Heart right ventricle (tissue), 2 donors: ENCODE measurements around the gene PGRMC2.

DNA sequence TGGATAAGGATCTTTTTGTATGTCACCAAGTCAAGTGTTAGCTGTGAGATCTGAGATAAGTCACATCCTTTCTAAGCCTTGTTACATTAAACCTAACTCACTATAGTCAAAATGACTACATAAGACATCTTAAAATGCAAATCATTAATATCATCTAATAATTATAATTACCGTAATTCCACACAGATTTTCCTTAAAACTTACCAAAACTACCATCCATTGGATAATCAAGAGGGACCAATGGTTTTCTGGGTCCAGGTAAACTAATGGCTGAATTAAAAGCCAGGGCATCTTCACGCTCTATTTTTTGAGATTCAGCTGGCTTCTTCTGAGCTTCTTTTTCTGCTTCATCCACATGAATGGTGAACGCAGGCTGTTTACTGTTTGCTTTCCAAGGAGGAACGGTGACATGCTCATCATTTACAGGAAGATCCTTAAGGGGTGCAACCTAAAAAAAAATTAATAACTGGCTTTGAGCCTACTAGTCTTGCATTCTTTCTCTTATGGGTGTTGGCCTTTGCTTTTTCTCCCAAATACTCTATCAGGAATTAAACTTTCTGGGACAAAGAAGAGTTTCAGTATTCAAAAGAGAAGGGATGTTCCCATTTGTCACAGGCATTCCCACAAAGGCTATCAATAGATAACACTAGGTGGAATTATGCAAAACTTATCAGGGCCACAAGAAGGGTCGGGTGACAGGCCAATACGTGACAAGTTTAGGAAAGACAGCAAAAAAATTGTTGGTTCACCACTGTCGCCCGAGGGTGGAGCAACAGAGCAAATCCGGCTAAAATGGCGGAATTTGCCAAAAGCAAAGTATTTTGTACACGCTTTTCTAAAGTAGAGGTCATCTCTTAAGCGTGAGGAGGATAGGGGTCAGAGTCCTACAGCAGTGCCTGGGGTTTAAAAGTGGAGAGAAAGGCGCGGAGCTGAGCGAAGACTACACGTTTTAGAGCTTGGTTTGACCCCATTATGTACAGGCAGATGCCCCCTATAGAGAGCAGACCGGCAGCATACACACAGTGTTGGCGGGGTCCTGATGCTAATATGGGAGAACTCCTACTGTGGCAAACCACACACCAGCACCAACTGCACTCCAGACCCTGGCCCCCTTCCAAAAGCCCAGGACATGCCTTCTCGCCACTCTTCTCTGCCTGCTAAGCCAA, 1.1 kb downstream of the CCNA2 start:
- PRO-cap, 2 experiments = no peak in any of the 2 experiments

GRCh38 chr4:122041152-122041804, 89.4 kb upstream of the TRPC3 start:
- PRO-cap, 2 experiments = no peak in any of the 2 experiments

DNA sequence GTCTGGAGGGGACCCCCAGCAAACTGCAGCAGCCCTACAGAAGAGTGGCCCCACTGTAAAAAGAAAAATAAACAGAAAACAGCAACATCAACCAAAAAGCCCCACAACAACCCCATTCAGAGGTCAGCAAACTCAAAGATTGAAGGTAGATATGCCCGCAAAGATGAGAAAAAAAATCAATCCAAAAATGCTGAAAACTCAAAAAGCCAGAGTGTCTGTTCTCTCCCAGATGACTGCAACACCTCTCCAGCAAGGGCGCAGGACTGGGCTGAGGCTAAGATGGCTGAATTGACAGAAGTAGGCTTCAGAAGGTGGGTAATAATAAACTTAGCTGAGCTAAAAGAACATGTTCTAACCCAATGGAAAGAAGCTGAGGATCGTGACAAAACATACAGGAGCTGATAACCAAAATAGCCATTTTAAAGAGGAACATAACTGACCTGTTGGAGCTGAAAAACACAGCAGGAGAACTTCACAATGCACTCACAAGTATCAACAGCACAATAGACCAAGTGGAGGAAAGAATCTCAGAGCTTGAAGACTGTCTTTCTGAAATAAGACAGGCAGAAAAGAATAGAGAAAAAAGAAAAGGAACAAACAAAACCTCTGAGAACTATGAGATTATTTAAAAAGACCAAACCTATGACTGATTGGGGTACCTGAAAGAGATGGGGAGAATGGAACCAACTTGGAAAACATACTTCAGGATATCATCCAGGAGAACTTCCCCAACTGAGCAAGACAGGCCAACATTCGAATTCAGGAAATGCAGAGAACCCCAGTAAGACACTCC, 84.1 kb upstream of the ADAD1 start:
- PRO-cap, 2 experiments = no peak in any of the 2 experiments

- PRO-cap, 2 experiments = no peak in any of the 2 experiments
Measured at GRCh38 chr4:122578210-122579183, 42.4 kb downstream of the IL21 start.

DNA sequence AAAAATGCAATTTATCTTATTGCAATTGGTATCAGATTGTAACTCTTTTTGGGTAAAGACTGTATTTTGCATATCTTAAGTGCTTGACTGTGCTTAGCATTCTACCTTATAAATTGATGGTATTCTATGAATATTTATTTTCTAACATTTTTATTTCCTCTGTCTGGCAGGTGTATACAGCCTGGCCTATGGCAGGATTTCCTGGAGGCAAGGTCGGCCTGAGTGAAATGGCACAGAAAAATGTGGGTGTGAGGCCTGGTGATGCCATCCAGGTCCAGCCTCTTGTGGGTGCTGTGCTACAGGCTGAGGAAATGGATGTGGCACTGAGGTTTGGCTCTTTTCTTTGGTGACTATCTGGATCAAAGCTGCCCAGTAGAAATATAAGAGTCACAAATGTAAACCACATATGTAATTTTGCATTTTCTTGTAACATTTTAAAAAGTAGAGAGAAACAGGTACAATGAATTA, 6.0 kb downstream of the SPATA5 start:
- PRO-cap, 2 experiments = no peak in any of the 2 experiments

- PRO-cap, 2 experiments = no peak in any of the 2 experiments
Measured at GRCh38 chr4:122944902-122945584, 22.2 kb downstream of the SPATA5 start.

- PRO-cap, 2 experiments = peak in 1 of 2 experiments; most common plus-strand start chr4:123401562 (in 1); most common minus-strand start chr4:123401377 (in 1)
Measured at GRCh38 chr4:123401269-123402447, 5.1 kb downstream of the SPRY1 start.

DNA sequence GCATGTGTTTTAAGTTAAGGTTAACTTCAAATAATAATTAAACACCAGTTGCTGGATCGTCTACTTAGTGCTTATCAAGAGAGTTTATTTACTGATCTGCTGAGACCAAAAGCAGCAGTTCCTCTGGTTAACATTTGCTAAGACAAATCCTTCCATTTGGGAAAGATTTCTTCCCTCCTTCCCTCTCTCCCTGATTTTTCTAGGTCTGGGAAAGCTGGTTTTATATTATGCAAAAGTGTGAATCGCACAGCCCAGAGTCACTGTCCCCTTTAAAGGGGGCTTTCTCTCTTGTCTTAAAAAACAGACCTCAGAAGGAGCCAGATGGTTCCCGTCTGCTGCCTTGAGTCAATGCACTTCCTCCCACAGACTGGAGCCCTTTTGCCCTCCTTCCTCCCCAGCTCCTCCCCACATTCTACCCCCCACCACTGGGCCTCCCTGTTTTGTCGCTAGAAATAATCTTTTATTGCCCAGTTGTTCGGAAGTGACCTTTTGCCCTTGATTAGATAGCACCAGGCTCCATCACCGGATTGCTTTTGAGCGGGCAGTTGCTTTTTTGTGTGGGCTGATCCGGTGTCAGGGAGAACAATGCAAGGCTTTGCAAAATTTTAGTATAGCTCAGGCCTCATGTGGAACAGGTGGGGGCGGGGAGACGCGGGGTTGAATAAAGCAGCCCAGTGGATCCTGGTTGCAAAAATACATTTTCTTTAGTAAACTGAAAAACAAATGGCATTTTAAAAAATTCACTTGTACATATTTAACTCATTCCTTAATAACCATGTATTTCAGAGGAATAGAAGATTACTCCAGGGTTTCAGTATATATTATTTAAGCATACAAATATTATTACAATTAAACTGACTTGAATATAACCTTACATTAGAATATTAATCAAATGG, 47.7 kb downstream of the SPRY1 start:
- PRO-cap, 2 experiments = peak in 2 of 2 experiments; most common minus-strand start position 350 of the sequence (in 1)

DNA sequence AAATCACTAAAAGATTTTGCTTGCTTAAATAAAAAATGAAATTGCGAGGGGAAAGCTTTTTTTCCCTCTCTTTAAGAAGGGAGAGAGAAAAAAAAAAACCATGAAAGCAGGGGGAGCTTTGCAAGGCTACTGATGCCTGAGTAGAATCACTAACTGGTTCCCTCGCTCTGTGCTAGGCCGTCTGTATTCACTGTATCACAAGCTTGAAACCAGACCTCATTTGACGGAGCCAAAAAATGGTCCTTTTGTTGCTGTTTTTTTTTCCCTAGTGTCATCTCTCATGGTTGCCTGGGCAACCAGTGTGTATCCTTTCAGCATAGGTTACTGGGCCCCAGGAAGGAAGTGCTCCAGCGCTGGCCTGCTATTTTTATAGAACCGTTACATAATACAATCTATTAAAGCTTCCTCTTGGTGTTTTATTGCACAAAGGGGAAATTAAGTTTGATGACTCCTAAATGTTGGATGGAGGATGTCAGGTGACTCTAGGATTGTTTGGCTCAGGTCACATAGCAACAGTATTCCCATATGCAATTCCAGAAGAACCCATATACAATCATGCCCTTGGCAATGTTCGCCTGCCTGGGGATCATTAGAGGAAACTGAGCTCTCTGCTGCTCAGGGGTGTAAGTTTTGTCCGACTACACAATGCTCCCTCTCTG, 220.4 kb downstream of the SPRY1 start:
- PRO-cap, 2 experiments = peak in 1 of 2 experiments; most common minus-strand start position 192 of the sequence (in 1)

DNA sequence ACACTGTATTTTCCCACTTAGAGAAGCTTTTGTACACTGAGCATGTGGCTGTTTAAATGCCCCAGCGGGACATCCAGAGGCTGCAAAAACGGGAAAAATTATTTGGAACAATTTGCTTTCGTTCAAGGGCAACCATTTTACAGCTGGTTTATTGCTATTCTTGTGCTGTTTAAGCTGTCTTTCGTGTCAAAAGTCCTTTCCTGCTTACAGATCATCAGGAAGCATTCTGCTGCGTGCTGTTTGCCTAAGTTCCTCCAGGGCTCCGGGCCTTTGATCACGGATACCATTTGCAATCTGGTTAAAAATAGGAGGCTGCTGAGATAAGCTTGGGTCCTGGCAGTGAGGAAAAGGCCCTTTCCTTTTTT, 460.5 kb downstream of the SPRY1 start:
- PRO-cap, 2 experiments = peak in 2 of 2 experiments; most common minus-strand start position 255 of the sequence (in 1)

DNA sequence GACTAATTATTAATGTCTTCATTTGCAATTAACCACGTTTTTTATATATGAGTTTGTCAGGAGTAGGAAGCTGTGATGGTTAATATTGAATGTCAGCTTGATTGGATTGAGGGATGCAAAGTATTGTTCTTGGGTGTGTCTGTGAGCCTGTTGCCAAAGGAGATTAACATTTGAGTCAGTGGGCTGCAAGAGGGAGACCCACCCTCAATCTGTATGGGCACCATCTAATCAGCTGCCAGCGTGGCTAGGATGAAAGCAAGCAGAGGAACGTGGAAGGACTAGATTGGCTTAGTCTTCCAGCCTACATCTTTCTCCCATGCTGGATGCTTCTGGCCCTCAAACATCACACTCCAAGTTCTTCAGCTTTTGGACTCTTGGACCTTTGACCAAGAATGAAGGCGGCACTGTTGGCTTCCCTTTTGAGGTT, 484.5 kb downstream of the SPRY1 start:
- PRO-cap, 2 experiments = no peak in any of the 2 experiments

DNA sequence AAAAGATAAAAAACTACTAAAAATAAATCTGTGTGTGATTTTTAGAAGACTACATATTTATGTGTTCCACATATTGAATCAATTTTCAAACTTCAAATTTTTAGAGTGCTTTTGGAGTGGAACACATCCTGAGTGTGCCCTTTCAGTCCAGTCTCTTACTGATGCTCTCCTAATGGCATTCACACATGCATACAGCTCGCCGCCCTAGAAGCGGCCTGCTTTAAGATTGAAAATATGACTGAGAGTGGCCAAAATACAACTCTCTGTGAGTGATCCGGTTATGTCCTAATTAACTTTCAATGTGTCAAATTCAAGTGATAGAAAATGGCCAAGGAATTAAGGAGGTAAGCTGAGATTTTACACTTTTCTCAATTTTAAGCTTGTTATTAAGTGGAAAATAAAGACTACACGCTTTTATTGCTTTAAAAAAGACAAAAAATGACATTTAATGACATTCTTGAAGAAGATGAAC, 628.7 kb downstream of the ANKRD50 start:
- PRO-cap, 2 experiments = peak in 1 of 2 experiments; most common minus-strand start position 212 of the sequence (in 1)

DNA sequence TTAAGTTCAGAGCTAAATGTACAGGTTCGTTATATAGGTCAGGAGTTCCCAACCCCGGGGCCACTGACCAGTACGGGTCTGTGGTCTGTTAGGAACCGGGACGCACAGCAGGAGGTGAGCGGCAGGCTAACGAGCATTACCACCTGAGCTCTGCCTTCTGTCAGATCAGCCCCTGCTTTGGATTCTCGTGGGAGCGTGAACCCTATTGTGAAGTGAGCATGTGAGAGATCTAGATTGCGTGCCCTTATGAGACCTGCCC, 51.0 kb downstream of the FAT4 start:
- PRO-cap, 2 experiments = peak in 1 of 2 experiments; most common minus-strand start position 179 of the sequence (in 1)

GRCh38 chr4:126901235-126901623, 731.5 kb upstream of the INTU start:
- PRO-cap, 2 experiments = no peak in any of the 2 experiments

DNA sequence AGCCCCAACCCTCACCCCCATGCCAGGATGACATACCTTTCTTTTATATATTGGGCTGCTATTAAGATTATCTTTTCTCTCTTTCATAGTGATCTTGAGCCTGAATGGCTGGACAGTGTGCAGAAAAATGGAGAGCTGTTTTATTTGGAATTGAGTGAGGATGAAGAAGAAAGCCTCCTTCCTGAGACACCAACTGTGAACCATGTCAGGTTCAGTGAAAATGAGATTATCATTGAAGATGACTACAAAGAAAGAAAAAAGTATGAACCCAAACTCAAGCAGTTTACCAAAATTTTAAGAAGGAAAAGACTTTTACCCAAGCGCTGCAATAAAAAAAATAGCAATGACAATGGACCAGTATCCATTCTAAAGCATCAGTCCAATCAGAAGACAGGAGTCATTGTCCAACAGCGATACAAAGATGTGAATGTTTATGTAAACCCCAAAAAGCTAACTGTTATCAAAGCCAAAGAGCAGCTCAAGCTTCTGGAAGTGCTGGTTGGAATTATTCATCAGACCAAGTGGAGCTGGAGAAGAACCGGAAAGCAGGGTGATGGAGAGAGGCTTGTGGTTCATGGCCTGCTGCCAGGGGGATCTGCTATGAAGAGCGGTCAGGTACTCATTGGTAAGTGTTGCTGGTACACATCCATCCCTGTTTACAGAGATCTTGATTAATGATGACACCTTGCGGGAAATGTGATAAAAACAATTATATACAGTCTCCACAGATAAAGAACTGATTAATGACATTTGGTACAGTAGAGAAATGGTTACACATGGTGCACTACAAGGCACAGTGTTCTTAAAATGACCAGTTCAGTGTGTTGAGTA, 10.9 kb downstream of the INTU start:
- PRO-cap, 2 experiments = no peak in any of the 2 experiments

DNA sequence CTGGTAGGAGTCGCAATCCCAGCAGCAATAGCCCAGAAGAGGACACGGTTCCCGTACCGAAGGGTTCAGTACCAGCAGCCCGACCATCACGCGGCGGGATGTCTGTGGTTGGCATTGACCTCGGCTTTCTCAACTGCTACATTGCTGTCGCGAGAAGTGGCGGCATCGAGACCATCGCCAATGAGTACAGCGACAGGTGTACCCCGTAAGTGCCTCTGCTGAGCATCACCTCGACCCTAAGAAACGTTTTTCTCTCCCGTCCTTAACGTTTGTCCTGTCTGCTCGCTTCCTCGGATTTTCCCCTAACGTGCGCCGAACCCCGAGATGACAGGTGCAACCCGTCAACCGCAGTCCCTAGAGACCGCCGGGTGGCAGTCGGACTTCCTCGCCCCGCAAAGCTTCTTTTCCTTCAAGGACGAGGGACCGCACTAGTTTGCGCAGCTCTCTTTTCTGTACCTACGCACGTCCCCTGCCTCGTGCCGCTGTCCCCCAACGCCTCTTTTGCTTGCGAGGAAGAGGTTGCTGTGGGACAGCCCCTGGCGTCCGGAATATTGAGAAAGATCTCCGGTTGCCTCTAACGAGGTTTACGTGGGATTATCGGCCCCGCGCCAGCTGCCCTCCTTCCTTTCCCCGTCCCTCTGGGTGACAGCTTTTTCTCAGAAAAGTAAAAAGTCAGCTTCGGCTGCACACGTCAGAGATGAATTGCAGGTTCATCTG, 489 bp downstream of the HSPA4L start:
- PRO-cap, 2 experiments = peak in 1 of 2 experiments; most common minus-strand start position 640 of the sequence (in 1)

GRCh38 chr4:127783942-127784484, 1.9 kb downstream of the HSPA4L start:
- PRO-cap, 2 experiments = no peak in any of the 2 experiments

- PRO-cap, 2 experiments = no peak in any of the 2 experiments
Measured at GRCh38 chr4:128060559-128060889, 588 bp upstream of the LARP1B start.

DNA sequence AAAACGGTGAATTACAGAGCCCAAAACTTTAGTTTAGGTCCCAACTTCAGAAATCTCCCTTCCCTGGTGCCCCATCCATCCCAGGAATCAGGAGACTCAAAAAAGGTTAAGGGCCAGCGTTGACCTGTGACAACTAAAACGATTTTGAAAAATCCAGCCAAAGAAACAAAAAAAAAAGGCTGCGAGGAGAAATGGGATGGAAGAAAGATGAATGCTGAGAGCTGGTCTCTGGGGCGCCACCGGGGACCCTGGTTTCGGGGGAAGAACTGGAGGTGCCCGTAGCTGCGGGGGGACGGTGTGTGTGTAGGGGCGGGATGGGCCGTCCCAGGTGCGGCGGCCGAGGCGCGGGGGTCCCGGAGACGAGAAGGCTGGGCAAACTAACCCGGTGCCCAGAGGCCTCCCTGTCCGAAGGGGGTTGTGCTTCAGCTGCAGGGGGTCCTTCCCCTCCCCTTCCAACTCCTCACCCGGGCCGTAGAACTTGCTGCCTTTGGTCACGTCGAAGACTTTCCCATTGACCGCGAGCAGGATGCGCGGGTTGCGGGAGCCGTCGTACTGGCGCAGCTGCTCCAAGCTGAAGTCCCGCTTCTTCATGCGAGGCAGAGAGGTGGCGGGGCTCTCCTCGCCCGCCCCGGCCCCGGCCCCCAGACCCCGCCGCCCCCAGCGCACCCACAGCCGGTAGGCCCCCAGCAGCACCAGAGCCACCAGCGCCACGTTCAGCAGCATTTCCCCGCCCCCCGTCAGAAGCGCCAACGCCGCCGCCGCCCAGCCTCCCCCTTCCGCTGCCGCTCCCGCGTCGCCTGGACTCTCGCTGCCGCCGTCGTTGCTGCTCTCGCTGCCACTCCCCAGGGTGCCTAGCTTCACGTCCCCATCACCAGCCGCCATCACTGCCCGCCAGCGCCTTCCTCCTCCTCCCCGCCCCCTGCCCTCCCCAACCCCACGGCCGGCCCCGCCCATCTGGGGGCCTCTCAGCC, at the start of gene PGRMC2:
PGRMC2 (minus strand) TSS at position 905 of the 971 bp plus-strand sequence.
- PRO-cap, 2 experiments = peak in 2 of 2 experiments; most common minus-strand start position 739 of the sequence (in 1)

- PRO-cap, 2 experiments = no peak in any of the 2 experiments
Measured at GRCh38 chr4:128394485-128394834, 106.8 kb upstream of the PGRMC2 start.